Breast (tissue), 4 donors: ENCODE measurements around a stretch of chr19.

- PRO-cap, 3 experiments, result peak in 1 of 3 experiments; most common plus-strand start chr19:13036997 (in 1)
- RRBS, result 9% methylated on average over 4 of the region's 27 CpGs
Measured at GRCh38 chr19:13036146-13037174, 41.2 kb downstream of the NFIX start.

DNA sequence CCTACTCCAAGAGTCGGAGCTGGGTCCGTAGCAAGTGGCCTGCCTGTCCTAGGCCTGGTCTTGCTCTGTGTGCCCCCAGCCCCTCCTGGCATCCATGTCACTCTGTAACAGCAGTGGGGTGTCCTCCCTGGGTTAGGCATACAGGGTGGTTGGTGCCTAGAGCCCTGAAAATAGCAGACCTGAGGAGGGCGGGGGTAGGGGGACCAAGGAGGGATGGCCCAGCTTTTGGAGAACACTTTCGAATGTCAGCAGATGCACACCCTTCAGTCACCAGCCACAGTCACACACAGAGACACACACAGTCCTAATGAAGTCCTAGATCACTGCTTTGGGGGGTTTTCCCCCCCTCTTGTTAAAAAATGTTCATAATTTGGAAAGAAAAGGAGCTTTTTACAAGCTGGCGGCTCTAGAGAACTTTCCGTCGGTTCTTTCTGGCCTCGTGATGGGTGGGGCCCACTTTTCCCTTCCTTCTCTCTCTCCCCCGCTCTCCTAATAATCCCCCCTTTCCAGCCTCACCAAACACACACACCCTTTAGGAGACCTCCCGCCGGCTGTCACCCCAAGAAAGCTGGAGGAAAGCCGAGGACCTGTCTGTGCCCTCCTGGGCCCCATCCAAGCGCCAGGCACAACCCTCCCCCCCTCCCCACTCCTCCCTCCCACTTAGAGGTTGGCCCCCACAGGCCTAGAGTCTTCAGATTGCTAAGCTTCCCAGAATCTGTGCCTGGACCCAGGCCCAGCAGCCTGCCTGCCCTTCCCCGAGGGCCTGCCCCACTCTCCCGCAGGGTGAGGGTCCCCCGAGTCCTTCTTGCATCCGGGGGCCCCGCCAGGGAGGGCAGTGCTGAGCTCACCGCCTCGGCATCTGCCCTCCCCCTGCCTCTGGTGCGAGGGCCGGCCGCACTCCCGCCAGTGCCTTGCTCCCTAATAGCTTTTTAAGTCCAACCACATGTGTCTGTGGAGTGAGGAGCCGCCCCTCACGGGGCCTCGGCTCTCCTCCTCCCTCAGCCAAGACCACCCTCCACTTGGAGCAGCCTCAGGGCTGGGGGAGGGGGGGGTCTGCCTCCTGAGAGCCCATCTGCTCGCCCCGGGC is 47.7 kb downstream of the LYL1 start:
- PRO-cap, 3 experiments, result peak in 2 of 3 experiments; most common plus-strand start position 495 of the sequence (in 2); most common minus-strand start position 288 of the sequence (in 1)
- RRBS, result 5% methylated on average over 4 of the region's 29 CpGs

GRCh38 chr19:13068081-13068552 is 34.5 kb downstream of the LYL1 start:
- PRO-cap, 3 experiments, result no peak in any of the 3 experiments
- RRBS, result no CpG with 5 or more reads among the region's 2 CpGs

- PRO-cap, 3 experiments, result no peak in any of the 3 experiments
- RRBS, result 2% methylated on average over 10 of the region's 35 CpGs
Measured at GRCh38 chr19:13118661-13119362, 748 bp downstream of the NACC1 start.

DNA sequence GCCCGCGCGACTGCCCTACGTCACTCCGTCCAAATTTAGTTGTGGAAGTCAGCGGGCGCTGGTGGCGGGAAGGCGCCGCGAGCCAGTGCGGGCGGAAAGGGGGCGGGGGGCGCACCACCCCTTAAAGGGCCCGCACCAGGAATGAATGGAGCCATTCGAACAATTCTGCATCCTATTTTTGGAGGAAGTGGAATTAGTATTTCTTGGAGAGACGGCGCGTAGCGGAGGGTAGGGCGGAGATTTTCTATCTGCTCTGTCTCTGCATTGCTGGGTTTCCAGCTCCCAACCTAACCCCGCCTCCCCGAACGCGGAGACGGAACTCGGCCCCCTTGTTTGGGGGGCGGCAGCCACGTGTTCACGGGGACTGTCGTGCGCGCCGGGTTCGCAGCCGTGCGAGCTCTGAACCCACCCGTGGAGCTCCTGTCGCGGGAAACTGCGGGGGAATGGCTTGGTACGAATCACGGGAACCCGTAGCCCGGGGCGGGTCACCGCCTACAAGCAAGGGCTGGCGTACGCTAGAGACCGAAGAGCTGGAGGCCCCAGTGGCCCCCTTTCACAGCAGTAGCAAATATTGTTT is 1.8 kb downstream of the IER2 start:
- PRO-cap, 3 experiments, result peak in 3 of 3 experiments; most common plus-strand start position 42 of the sequence (in 3); most common minus-strand start position 435 of the sequence (in 2)
- RRBS, result 1% methylated on average over 9 of the region's 51 CpGs

GRCh38 chr19:13191085-13191590 is 40.9 kb downstream of the IER2 start:
- PRO-cap, 3 experiments, result no peak in any of the 3 experiments
- RRBS, result no CpG with 5 or more reads among the region's 13 CpGs

GRCh38 chr19:13207630-13208352 is 57.6 kb downstream of the IER2 start:
- PRO-cap, 3 experiments, result peak in 3 of 3 experiments; most common plus-strand start chr19:13208278 (in 1); most common minus-strand start chr19:13207921 (in 3)
- RRBS, result 9% methylated on average over 27 of the region's 46 CpGs

GRCh38 chr19:13209333-13209883 is 59.2 kb downstream of the IER2 start:
- PRO-cap, 3 experiments, result no peak in any of the 3 experiments
- RRBS, result no CpG with 5 or more reads among the region's 22 CpGs

DNA sequence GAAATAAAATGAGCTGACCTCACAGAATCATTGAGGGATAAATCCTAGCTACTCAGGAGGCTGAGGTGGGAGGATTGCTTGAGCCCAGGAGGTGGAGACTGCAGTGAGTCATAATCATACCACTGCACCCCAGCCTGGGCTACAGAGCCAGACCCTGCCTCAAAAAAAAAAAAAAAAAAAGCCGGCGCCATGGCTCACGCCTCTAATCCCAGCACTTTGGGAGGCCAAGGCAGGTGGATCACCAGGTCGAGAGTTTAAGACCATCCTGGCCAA is 7.2 kb downstream of the YJU2B start:
- PRO-cap, 3 experiments, result no peak in any of the 3 experiments
- RRBS, result no CpG with 5 or more reads among the region's 4 CpGs

DNA sequence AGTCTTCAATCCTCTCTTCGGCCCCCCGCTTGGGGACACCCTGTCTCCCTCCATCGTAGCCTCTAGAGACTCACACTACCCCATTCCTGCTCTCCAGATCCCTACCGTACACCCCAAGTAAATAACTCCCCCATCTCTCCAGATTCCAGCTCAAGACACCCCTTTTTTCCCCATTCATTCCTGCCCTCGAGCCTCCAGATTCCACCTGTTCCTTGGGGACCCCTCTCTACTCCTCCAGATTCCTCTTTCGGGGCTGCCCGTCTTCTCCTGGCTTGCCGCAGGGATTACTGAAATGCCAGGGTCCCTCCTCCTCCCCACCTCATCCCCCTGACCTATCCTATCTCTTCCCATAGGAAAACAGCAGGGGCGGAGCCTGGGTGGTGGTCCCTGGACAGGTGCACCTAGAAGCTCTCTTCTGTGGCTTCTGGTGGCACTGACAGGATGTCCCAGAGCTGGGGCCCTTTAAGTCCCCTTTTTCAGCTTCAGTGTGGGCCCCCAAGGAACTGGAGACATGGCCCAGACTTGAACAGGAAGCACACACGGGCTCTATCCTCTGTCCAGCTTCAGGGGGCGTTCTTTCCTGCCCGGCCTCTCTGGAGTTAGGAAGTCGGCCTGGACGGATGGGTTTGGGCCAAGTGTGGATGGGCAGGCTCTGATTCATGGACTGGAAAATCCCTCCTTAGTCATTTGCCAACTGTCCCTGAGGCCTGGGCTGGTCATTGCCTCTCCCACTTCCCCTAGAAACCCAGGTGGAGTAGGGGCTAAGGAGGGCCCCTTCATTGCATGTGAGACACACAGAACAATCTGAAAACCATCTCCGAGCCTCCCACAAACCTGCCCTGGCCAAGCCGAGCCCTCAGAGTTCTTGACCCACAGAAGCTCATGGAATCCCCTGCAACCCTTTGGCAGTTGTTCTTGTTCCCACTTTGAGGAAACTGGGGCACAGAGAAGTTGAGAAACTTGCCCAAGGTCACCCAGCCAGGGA is 1.3 kb downstream of the ZSWIM4 start:
- PRO-cap, 3 experiments, result peak in 2 of 3 experiments; most common plus-strand start position 731 of the sequence (in 2); most common minus-strand start position 601 of the sequence (in 2)
- RRBS, result no CpG with 5 or more reads among the region's 16 CpGs

- PRO-cap, 3 experiments, result no peak in any of the 3 experiments
- RRBS, result 82% methylated on average over 10 of the region's 74 CpGs
Measured at GRCh38 chr19:13830001-13831046, 35.1 kb downstream of the ZSWIM4 start.

- PRO-cap, 3 experiments, result peak in 1 of 3 experiments; most common minus-strand start chr19:13836615 (in 1)
- RRBS, result 14% methylated on average over 7 of the region's 20 CpGs
Measured at GRCh38 chr19:13836532-13837341, 40.2 kb upstream of the NANOS3 start.

DNA sequence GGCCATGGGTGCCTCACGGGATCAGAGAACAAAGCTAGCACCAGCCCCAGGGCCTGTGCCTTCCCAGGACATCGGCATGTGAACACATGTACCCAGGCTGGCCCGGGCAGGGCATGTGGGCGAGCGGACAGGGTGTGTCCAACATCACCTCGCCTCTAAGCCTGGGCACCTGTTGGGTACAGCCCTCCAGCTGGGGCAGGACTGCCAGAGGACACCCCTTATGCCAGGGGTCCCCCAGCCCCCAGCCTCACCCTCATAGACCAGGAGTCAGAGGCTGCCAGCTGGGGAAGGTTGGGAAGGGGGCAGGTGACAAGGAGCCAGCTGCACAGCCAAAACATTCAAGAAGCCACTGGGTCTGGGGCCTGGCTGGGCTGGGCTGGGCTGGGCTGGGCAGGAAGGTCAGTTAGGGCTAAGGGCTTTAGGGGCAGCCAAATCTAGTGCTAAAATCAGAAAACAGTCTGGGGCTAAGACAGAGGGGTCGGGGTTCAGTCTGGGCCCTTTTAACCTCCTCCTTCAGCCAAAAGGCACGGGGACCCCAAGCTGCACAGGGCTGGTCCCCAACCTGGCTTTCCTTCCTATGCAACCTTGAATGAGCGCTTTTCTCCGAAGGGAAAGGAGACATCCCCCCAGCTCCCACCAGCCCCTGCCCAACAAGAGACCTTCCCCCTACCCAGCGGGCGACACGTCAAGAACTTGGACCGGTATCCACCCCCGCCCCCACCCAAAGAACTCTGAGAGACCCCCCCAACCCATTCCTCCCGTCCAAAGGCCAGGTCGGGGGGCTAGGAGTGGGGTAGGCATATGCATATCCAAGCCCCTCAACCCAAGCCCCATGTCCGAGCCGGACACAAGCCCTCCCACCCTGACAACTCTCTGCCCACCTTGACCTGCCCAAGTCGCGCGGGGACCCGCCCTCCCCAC is 35.2 kb upstream of the NANOS3 start:
- PRO-cap, 3 experiments, result peak in 3 of 3 experiments; most common plus-strand start position 349 of the sequence (in 3); most common minus-strand start position 76 of the sequence (in 1)
- RRBS, result no CpG with 5 or more reads among the region's 23 CpGs

DNA sequence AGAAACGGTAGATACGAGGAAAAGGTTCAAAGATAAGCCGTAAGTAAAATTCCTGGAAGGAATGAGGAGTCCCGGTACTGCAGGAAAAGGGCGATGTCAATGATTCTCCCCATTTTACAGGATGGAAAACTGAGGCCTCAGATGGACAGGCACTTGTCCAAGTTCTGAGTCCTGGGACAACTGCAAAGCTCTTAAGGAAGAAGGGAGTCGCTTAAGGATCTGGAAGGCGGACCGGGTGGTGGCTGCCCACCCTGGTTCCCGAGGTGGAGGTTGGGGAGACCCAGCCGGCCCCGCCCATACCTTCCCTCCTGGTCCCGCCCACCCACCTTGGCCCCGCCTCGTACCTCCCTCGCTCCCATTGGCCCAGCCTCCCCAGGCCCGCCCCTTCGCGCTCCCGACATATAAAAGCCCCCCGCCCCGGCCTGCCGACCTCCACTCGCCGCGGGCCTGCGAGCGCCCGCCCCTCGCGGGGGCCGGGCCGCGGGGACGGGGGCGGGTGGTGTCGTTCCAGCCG is 627 bp downstream of the RFX1 start:
- PRO-cap, 3 experiments, result peak in 3 of 3 experiments; most common plus-strand start position 431 of the sequence (in 3); most common minus-strand start position 265 of the sequence (in 2)
- RRBS, result 4% methylated on average over 20 of the region's 37 CpGs

DNA sequence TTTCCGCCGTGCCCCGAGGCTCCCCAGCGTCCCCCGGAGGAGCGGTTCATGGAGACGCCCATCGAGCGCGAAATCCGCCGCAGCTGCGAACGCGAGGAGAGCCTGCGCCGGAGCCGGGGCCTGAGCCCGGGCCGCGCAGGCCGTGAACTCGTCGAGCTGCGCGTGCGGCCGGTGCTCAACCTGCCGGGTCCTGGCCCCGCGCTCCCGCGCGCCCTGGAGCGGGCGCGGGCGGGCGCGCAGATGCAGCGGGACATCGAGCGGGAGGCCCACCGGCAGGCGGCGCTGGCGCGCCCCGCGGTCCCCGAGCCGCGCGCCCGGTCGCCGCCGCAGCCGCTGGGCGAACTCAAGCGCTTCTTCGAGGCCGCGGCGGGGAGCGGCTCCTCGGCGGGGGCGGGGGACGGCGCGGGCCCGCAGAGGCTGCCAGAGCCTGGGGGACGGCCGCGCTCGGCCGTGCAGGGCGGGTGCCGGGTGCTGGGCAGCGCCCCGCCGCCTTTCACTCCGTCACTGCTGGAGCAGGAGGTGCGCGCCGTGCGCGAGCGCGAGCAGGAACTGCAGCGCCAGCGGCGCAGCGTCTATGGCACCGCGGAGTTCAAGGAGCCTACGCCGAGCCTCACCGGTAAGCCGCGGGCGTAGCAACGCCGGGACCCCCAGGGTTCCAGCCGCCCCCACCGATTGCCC is 815 bp downstream of the MISP3 start:
- PRO-cap, 3 experiments, result peak in 3 of 3 experiments; most common plus-strand start position 501 of the sequence (in 3); most common minus-strand start position 215 of the sequence (in 3)
- RRBS, result 2% methylated on average over 44 of the region's 107 CpGs

DNA sequence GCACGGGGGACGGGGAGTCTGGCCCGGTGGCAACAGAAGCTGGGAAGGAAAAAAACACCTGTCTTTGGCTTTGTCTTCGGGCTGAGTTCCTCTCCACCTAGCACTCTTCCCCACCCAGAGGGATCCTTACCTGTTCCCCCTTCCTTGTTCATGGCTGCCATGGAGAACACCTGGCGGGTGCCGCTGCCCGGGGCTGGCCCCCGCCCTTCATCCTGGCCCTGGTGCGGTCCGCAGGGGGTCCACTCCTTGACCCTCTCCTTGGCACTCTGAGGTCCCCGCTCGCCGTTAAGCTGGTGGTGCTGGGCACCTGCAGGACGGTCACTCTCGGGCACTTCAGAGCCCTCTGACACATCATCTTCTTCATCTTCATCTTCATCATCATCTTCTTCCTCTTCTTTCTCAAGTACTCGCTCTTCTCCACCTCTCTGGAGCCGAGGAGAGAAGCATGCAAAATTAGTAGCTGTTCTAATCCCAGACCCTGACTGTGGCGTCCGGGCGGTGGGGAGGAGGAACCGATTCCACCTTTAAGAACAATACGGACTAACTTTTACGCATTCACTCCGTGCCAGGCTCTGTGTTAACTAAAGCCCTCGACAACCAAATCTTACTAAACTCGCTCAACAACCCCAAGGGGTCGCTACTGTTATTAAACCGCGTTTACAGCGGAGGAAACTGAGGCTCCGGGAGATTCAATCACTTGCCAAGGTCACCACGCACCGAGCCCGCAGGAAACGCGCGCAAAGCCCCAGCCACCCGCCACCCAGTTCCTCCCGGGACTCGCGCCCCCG is 3.5 kb upstream of the C19orf67 start:
- PRO-cap, 3 experiments, result no peak in any of the 3 experiments
- RRBS, result 2% methylated on average over 7 of the region's 42 CpGs

DNA sequence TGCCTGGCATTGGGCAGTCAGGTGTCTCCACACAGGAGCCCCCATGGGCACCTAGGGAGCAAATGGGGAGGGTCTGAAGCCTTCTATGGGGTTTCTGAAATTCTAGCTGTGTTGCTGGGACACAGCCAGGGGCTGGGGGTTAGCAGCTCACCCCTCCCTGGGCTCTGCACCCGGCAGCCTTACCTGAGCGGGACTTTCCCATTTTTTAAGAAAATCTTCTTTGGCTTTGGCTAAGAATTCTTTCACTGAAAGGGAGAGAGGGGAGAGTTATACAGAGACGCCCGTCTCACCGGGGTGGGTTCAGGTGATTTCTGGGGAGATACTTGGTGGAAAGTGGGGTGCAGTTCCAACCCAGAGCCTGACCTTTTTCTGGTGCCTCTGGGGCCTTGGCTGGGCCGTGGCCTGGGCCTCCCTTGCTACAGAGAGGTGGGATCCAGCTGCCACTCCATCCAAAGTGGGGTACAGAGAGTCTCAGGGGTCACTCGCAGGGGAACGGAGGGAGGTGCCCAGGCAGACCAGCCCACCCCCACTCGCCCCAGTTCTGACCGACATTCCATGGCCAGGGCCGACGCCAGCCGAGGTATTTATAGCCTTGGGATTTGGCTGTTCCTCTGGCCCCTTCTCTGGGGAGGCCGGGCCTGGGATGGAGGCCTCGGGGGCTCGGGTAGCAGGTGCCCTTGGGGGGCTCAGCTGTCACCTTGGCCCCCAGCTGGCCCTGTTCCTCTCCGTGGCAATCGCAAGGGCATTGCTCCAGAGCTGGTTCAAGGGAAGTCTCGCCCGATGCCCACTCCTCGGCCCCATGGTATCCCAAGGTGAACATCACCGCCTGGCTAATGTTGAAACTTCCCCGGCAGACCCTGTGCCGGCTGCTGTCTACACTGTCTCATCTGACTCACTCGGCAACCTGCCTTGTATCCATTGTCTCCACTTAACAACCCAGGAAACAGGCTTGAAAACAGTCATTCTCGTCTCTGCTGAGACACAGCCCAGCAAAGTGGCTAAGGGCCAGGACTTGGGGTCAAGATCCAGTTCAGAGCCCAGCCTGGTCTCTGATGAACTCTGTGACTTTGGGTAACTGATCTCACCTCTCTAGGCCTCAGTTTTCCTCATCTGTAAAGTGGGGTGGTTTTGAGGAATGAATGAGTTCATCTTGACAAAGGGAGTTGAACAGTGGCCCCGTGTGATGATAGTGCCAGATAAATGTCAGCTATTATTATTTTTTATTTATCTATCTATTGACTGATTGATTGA is 10.0 kb downstream of the PRKACA start:
- PRO-cap, 3 experiments, result no peak in any of the 3 experiments
- RRBS, result 88% methylated on average over 5 of the region's 27 CpGs

GRCh38 chr19:14112199-14112894 is 5.2 kb downstream of the PRKACA start:
- PRO-cap, 3 experiments, result no peak in any of the 3 experiments
- RRBS, result no CpG with 5 or more reads among the region's 12 CpGs

GRCh38 chr19:14137351-14137816 is 995 bp upstream of the ASF1B start:
- PRO-cap, 3 experiments, result no peak in any of the 3 experiments
- RRBS, result 2% methylated on average over 10 of the region's 37 CpGs

GRCh38 chr19:14283723-14284525 is 78.0 kb upstream of the ADGRL1 start:
- PRO-cap, 3 experiments, result no peak in any of the 3 experiments
- RRBS, result no CpG with 5 or more reads among the region's 12 CpGs